Panc1 (cell line): ENCODE data around the genes PIK3R2, SSBP4 and TMEM59L.

DNA sequence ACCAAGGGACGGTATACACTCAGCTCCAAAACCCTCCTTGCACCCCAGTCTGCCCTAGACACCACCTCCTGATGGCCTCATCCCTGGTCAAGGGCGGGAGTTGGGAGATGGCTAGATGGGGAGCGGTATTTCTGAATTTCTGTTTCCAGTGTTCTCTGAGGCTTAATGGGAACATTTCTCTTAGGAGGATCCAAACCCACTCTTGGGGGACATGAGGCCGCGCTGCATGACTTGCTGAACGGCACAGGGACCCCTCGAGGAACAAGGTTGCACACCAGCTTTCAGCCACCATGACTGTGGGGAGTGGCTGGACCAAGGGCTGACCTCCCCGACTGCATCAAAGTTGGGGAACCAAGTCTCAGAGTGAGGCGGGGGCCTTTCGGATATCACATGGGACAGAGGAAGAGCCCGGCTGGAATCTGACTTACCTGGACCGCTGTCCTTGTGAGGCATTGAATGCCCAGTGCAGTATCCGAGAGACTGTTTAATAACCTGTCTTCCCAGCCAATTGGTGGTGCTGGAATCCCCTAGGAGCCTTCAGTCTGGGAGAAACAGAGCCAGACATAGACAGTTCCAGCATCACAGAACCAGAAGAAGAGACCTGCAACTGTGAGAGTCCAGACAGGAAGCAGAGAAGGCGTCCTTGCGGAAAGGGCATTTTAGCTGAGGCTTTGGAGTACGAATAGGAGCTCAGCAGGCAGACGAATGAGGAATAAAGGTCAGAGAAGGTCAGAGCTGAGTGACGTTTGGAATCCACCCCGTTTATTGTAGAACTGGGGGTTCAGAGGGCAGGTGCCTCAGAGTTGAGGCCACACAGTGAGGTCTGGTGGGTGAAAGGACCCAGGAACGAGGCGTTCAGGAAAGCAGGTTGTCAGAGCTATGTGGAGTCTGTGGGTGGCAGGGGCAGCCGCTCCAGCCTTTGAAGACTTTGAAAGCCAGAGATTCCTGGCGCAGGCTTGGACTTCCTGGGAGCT, 5.0 kb downstream of the ARRDC2 start:
- RRBS, 2 experiments: no CpG with 5 or more reads among the region's 23 CpGs

- RRBS, 2 experiments: 24 to 38% methylated on average over 5 of the region's 39 CpGs
These were observed 1.4 kb downstream of the MAST3 start for GRCh38 chr19:18098649-18099623.

GRCh38 chr19:18119075-18120220, 21.9 kb downstream of the MAST3 start:
- RRBS, 2 experiments: no CpG with 5 or more reads among the region's 28 CpGs

DNA sequence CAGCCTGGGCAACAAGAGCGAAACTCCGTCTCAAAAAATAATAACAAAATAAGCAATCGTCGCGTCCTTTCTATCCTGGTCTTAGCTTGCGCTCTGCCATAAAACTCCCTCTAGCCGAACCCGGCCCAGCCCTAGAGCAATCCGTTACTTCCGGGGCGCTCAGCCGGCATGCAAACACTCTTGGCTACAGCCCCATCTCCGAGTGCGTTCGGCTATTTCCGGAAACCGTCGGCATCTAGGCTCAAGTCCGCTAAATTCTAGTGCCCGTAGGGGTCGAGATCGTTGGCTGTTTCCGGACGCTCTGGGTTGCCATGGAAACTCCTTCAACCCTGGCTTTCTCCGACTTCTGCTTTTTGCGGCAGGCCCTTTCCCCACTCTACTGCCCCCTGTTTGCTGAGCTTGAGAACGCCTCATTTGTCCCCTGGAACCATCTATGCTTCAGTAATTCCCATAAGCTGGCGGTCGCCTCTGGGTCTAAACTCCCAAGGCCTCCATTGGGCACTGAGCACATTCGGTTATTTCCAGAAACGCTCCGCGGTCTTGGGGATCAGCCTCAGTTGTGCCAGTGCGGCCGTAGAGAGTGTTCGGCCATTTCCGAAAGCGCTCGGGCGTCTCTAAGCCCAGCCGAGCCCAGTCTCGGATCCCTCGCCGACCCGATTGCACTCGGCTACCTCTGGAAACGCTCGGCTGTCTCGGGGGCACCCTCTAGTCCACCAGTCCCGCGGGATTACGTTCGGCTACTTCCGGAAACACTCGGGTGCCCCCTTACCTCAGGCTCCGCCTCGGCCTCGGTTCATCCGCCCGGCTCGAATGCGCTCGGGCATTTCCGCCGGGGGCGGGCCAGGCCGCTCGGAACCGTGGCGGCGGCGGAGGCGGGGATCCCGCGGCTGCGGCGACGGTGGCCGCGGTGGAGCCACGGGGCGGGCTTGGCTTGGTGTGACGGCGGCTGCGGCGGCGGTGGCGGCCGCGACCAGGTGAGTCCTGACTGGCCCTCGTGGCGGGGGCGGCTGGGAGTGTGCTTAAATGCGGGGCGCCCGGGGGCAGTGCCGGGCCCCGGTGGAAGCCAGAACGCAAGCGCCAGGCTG, at the start of gene PIK3R2:
PIK3R2 (plus strand) TSS at position 843 of the 1,085 bp plus-strand sequence.
- RRBS, 2 experiments: 1 to 7% methylated on average over 19 of the region's 100 CpGs

DNA sequence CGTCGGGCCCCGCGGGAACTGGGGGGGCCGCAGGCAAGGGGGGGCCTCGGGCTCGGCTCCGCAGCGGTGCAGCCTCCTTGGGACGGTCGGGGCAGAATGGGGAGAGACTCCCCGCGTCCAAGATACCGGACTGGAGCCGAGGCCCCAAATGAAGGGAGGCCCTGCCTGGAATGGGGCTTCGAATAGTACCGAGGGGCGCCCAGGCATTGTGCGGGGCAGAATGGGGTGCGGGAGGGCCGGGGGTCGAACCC, 368 bp downstream of the PIK3R2 start:
- RRBS, 2 experiments: 10% methylated on average over 5 of the region's 22 CpGs; no CpG with 5 or more reads in 1 of the 2 experiments

GRCh38 chr19:18170679-18171521, 2.7 kb upstream of the IFI30 start:
- RRBS, 2 experiments: no CpG with 5 or more reads among the region's 18 CpGs

DNA sequence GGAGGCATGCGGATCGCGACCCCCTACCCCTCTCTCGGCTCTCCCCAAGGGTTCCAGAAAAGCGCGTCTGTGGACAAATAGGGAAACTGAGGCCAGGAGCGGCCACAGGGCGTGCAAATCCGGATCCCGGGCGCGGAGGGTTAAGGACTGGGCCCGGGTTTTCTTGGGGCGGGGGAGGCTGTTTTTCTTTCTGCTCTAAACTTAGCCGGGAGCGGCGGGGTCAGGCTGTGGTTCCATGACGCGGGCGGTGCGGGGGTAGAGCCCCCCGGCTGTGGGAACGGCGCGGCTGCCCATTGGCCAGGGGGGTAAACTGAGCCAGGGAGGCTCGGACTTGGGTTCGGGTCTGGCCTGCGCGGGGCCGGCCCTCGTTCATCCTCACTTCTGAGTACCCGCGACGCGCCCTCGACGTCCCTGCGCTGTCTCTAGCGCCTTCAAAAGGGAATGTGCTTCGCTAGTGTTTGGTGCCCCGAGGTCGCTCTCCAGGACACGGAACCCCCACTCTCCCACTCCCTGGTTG, 1.3 kb downstream of the PDE4C start:
- RRBS, 2 experiments: 3 to 15% methylated on average over 16 to 18 of the region's 43 CpGs

DNA sequence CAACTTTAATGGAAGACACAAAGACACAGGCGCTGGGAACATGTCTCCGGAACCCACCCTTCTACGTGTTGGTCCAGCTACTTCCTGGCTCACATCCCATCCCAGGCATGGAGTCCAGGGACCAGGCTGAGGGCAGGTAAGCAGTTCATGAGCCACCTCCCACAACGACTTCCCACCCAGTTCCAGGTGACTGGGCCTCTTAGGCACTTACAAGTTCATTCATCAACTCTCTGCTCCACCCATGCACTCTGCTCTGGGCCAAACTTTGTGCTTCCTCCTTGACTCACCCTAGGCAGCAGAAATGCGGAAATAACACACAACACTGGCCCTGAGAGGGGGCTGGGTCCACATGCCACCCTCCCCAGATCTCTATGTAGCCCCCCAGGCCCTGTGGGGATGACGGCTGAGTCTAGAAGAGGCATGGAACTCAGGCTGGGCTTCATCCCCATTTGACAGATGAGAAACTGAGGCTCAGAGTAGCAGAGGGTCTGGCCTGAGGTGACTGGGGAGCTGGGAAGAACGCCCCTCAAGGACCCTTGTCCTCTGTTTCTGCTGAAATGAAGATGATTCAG, 20.5 kb downstream of the IQCN start:
- RRBS, 2 experiments: no CpG with 5 or more reads among the region's 7 CpGs

DNA sequence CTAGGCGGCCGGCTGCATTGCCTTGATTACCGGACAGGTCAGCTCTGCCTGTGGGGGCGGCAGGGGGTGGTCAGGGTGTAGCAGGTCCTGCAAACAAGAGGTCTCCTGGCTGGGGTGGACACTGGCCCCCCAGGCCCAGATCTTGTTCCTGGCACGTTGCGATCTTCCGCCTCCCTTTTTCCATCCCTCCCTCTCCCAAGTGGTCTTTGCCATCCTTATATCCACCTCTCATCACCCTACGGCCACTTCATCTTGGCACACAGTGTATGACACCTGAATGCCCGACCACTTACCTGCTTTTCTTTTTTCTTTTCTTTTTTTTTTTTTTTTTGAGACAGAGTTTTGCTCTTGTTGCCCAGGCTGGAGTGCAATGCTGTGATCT, 6.8 kb downstream of the IQCN start:
- RRBS, 2 experiments: 71 to 87% methylated on average over 2 of the region's 9 CpGs

DNA sequence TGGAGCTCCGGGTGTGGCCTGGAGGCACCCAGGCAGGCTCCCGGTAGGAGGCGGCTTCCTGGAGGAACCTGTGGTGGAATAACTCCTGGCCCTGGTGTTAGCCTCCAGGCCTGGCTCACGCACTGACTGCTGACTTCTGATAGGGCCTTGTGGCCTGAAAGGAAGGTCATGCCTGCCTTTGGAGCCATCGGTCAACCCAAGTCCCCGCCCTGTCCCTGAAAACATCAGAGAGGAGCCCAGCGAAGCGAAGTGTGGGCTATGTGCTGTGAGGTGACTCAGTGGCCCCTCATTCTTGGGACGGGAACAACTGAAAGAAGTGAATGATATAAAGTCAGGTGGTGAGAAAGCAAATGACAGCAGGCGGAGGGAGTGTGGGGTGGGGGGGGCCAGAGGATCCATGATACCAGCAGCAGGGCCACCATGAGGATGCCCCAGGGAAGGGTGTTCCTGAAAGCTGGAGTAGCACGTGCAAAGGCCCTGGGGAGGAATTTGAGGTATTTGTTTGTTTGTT, 12.0 kb upstream of the JUND start:
- RRBS, 2 experiments: no CpG with 5 or more reads among the region's 11 CpGs

GRCh38 chr19:18320774-18321475, 2.0 kb downstream of the LSM4 start:
- RRBS, 2 experiments: no CpG with 5 or more reads among the region's 14 CpGs

DNA sequence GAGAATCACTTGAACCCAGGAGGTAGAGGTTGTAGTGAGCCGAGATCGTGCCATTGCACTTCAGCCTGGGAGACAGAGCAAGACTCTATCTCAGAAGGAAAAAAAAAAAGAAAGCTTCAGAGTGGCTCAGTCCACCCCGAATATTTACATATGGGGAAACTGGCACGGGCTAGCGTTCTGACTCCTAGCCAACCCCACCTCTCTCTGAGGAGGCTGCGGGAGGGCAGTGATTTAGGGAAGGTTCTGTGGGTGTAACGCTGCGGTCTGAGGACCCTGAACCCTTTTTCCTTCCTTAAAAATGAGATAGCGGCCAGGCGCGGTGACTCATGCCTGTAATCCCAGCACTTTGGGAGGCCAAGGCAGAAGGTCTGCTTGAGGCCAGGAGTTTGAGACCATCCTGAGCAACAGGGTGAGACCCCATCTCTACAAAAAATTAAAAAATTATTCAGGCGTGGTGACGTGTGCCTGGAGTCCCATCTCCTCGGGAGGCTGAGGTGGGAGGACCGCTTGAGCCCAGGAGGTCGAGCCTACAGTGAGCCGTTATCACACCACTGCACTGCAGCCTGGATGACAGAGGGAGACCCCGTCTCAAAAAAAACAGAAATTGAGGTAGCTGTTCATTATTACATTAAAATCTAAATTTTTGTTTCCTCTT, 4.9 kb downstream of the LRRC25 start:
- RRBS, 2 experiments: no CpG with 5 or more reads among the region's 18 CpGs

- RRBS, 2 experiments: 1 to 4% methylated on average over 61 to 68 of the region's 161 CpGs
These were observed at the start of gene SSBP4 for GRCh38 chr19:18419102-18420115. Gene SSBP4 (plus strand): TSS chr19:18419398.

- RRBS, 2 experiments: no CpG with 5 or more reads among the region's 44 CpGs
These were observed 6.3 kb upstream of the ISYNA1 start for GRCh38 chr19:18443795-18445056.

DNA sequence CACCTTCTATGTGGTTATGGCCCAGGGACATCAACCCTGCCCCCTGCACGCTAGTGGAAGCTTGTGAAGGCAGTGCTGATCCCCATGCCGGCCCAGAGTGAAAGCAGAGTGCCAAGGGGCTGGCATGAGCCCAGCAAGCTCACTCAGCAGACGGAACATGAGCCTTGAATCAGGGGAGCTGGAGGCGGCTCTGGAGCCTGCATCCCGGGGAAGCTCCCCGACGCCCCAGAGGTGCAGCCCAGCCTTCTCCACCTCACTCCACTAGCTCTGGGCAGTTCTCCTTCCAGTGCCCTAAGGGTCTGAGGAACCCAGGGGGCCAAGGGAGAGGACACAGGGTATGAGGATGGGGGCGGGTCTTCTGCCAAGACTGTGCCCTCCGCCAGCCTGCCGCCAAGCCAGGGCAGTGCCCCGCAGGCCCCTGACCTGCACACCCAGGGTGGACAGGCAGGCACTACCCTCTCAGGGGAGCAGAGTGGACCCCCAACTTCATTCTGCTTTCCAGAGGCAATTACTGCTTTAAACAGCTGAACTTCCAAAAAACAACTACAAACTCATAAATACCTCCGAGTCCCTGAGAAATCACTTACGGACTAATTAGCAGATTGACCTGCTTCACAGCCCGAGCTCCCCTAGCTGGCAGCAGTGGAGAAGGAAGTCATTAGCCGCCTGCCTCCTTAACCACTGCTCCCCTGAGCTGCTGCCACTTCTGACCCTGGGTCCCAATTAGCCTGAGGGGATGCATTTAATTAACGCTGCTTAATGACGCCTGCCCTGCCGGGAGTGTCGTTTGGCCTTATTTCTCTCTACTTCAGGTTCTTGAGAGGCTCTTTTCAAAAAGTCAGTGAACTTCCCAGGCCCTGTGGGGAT, 19.3 kb upstream of the ISYNA1 start:
- RRBS, 2 experiments: no CpG with 5 or more reads among the region's 19 CpGs

DNA sequence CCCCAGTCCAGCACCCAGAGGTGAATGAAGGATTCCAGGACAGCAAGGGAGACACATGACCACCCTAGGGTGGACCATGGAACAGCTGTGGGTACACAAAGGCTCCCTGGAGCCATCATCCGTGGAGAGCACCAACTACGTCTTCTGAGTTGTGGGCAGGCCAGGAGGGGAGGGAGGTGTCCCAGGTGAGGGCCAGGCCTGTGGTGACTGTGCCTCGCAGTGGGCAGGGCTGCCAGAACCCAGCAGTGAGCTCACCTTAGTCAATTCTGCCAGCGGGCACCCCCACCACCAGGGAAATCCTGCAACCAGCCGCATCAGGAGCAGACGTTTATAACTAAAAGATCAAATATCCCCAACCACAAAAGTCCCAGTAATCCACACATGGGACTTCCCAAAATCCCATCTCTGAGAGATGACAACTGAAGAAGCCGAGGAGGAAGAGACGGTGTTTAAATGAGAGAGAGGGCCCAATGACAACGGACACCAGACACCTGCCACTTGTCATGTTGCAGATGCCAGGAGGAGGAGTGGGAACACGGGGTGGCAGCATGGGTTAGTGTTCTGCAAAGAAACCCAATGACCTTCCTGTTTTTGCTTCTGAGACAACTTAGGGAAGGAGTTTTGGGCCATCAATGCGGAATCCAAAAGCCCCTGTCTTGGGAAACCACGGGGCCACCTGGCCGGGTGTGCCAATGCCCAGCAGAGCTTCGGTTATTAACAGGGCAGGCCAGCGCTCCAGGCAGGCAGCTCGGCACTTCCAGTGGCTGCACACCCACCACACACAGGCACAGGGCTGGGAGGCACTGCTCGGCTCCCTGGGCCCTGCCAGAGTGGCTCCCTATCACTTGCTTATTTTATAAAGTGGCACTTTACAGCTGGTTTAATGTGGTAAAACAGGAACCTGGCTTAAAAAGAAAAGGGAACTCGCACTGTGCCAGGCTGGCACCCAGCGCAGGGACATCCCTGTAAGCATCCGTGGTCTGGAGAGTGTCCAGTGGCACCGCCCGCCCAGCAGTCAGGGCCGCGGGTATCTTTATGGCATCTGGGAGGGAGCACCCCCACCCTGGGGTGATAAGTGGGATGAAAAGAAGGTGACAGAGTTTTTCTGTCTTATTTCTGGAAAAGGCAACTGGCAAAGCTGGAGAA, 19.3 kb downstream of the ELL start:
- RRBS, 2 experiments: no CpG with 5 or more reads among the region's 24 CpGs

- RRBS, 2 experiments: no CpG with 5 or more reads among the region's 27 CpGs
These were observed 17.4 kb downstream of the ELL start for GRCh38 chr19:18503960-18505394.

DNA sequence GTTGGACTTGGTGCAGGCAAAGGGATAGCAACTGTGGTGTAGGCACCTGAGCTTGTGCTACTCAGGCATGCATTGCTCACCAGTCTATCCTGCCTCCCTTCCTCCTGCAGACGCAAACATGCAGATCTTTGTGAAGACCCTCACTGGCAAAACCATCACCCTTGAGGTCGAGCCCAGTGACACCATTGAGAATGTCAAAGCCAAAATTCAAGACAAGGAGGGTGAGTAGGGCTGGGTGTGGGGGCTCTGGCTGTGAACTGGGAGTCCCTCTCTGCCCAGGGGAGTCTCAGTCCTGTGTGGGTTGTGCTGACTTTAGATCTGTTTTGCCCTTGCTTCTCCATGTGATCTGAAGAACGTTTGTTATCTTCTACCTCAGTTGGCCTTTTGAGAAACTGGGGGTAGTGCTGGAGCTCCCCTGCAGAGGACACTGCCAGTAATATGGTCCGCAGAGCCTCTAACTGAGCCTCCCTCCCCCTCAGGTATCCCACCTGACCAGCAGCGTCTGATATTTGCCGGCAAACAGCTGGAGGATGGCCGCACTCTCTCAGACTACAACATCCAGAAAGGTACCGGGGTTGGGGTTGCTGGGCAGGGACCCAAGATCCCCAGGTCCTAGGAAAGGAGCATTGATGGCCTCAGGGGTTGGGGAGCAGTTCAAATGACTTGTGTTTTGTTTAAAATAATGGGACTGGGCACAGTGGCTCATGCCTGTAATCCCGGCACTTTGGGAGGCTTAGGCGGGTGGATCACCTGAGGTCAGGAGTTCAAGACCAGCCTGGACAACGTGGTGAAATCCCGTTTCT, 1.7 kb downstream of the UBA52 start:
- RRBS, 2 experiments: no CpG with 5 or more reads among the region's 12 CpGs

DNA sequence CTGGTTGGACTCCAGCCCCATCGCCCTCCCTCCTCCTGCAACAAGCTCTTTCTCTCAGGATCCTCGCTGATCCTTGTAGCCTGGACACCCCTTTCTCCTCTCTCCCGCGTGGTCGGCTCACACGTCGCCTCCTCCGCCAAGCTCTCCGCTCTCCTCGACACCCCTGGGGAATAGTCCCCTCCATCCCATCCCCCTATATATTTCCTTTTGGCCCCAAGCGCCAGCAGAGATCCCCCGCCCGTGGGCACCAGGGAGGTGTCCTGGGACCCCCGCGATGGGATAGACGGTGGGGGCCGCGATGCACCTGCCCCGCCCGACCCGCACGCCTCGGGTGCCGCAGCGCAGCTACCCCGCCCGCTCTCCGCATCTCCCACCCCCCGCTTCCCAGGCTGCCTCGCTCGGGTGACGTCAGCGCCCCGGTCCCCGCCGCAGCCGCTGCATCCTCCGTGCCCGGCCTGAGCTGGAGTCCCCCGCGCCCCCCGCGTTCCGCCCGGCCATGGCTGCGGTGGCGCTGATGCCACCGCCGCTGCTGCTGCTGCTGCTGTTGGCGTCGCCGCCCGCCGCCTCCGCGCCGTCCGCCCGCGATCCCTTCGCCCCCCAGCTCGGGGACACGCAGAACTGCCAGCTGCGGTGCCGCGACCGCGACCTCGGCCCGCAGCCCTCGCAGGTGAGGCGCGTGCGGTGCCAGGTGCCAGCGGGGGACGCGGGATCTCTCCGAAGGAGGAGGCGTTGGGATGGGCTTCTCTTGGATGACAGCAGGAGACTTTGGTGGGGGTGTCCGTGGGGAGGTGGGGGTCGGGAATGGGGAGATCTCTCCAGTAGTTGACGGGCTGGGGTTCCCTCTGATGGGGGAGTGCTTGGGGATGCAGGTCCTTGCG, at the start of gene TMEM59L:
TMEM59L (plus strand) TSS at position 408 of the 878 bp plus-strand sequence.
- RRBS, 2 experiments: 2 to 7% methylated on average over 7 of the region's 83 CpGs

GRCh38 chr19:18644317-18644716, 7.5 kb downstream of the KLHL26 start:
- RRBS, 2 experiments: no CpG with 5 or more reads among the region's 4 CpGs